ENCODE results near the genes CAMKK2, IL31, ZCCHC8 and RSRC2.

- PRO-cap: bidirectional peak, plus-strand start at chr12:121296978, minus-strand start at chr12:121296671
Observed at GRCh38 chr12:121296117-121296789, at the start of gene CAMKK2. Gene CAMKK2 (minus strand): TSS chr12:121296709.

DNA sequence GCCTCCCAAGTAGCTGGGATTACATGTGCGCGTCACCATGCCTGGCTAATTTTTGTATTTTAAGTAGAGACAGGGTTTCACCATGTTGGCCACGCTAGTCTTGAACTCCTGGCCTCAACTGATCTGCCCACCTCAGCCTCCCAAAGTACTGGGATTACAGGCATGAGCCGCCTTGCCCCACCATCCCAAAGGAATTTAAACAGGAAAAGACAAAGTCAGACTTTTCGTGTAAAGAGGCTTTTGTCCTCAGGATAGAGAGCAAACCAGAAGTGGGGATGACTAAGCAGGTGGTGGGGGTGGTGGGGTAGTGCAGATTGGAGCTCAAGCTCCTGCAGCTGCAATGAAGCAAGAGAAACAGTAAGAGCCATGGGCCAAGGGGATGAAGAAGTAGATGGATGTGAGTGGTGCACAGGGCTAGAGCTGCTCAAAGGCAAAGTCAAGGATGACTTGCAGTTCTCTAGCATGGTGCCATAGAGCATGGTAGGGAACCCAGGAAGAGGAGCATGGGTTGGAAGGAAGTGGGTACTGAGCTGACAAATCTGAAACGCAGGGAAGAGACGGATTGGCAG lies 11.6 kb upstream of the RNF34 start:
- PRO-cap: no peak

- PRO-cap: no peak
Observed at GRCh38 chr12:121443879-121444804, 44.2 kb downstream of the RNF34 start.

GRCh38 chr12:121582072-121582608 lies 1.3 kb upstream of the KDM2B start:
- PRO-cap: bidirectional peak, plus-strand start at chr12:121582378, minus-strand start at chr12:121582258

- PRO-cap: no peak
Observed at GRCh38 chr12:121638521-121638751, 31.0 kb downstream of the MORN3 start.

DNA sequence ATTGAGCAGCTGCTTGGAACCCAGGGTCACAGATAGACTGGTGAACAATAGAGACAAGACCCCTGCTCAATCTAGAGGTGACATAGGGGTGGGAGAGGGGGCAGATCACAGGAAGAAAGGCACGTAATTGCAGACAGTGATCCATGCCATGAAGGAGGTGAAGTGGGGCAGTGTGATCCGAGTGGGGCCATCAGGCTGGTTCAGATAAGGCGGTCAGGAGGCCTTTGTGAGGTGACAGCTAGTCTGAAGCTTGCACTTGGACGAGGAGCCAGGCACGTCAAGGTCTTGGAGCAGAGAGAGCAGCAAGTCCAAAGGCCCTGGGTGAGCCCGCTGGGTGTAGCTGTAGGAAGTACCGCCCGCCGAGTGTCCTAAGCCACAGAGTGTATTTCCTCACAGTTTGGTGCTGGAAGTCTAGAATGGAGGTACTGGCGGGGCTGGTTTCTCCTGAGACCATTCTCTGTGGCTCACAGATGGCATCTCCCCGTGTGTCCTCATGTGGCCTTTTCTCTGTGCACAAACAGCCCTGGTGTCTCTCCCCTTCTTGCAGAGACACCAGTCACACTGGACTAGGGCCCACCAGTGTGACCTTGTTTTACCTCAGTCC lies 23.6 kb downstream of the RHOF start:
- PRO-cap: no peak

DNA sequence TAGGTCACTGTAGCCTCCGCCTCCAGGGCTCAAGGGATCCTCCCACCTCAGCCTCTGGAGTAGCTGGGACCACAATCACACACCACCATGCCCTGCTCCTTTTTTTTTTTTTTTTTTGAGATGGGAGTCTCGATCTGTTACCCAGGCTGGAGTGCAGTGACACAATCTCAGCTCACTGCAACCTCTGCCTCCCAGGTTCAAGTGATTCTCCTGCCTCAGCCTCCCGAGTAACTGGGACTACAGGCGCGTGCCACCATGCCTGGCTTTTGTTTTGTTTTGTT lies 16.7 kb downstream of the RHOF start:
- PRO-cap: no peak

GRCh38 chr12:121816247-121816683 lies 12.5 kb downstream of the SETD1B start:
- PRO-cap: no peak

DNA sequence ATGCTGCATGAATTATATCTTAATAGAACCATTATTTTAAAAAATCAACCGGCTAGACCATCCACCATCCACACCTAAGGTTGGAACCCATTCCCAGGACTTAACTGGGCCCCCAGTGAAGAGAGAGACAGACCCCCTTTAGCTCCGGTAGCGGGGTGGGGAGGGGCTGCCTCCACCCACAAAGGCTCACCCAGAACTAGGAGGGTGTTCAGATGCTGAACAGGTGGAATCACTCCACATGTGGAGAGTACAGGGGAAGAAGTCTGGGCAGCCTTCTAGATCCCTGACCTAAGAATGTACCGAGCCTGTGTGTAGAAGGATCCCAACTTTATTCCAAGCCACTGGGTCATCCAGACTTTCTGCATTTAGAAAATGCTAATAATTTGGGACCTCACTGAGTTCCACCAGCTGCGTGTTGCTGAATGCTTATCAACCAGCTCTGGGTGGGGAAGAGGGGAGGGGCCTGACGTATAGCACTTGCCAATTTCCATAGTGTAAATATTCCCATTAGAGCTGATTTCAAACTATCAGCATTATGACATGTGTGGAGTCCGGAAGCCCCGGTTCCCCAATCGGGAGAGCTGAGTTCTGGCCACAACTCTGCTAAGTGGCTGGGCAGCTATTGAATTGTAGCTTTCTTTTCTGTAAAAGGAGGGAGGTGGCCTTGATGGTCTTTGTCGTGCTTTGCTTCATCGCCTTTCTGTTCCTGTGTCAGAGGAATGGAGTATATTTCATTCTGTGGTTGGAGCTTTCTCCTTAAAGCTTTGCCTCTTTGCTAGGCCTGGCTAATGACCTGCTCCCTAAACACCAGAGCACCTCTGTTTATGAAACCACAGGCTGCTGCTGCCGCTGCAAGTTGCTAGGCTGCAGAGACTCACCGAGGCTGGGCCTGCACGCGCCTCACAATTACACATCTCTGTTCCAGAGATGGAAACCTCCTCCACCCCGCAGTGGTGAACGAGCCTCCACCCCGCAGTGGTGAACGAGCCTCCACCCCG lies 7.9 kb upstream of the BCL7A start:
- PRO-cap: no peak

DNA sequence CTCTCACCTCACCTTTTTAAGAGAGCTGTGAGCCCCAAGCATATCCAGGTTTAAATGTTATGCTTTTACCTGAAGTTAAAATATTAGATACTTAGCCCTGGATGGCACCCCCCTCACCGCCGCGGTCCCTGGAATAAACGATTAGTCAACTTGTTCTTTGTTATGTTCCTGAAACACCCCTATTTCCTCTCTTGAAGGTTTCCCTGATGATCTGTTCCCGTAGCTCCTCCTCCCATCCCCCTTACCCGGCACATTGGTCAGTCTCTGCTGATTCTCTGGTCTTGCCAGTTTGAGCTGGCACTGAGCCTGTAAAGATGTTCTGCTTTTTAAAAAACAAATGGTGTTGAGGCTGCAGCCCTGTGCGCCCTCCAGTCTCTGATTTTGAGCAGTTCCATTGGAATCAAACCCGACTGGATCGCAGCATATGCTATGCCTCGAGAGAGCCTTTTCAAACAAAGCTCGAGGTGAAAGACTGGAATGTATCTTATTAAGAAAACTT lies 1.9 kb downstream of the MLXIP start:
- PRO-cap: bidirectional peak, plus-strand start at position 336 of the sequence, minus-strand start at position 135 of the sequence

DNA sequence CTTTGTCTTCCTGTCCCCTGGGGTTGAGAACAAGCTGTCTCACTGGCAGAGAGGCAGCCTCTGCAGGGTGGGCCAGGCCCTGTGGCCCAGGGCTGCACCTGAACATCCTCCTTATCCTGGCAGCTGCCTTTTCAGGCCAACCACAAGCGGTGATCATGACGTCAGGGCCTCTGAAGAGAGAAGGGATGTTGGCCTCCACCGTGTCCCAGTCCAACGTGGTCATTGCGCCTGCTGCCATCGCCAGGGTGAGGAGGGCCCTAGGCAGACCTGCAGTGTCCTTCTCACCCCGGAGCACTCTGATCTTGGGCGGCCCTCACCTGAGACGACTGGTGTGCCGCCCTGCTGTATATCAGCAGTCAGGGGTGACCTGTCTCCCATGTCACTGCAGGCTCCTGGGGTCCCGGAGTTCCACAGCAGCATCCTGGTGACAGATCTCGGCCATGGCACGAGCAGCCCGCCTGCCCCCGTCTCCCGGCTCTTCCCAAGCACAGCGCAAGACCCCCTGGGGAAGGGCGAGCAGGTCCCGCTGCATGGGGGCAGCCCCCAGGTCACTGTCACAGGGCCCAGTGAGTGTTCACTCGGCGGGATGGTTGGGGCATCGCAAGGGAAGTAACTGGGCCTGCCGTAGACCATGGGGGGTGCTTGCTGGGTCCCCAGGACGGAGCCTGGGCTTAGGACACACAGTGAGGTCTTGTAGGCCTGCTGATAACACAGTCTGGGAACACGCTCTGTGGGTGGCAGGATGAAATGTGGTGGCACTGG lies 38.7 kb downstream of the IL31 start:
- PRO-cap: no peak

DNA sequence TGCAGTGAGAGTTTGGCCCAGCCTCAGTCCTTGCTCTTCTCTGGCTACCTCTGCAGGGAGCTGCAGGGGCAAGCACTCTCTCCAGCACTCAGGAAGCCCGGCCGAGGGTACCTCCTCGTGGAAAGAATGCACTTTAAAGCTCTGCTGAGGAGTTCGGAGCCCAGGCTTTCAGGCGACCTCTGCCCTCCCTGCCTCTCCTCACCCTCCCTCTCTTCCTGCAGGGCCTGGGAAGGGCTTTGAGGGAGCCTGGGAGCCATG lies 31.1 kb downstream of the IL31 start:
- PRO-cap: no peak

DNA sequence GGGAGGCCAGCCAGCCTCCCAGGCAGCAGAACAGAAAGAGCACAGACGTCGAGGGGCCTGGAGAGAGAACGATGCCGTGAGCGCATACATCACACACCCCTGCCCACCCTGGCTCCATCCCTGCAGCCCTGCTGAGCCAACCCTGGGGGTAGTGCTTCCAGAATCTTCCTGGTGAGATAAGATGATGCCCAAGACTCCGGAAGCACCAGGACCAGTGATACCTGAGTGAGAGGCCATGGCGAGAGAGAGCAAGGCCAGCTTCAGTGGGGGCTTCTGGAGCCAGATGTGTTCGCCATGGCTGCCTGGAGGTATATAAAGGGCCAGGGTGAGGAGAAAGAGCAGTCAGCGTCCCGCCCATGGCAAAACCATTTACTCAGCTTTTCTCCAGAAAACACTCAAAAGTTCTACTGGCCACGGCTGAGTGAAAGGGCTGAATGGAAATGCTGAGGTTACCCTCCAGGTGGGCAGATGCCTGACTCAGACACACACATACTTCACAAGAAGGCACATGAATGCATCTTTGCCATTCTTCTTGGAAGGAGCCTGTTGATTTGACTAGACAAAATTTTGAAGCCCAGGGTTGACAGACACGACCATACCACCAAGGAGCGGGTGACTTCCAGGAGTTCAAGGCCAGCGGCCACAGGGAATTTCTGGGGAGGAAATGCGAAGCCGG lies at the start of gene IL31:
IL31 (minus strand) TSS at position 286 of the 676 bp plus-strand sequence.
- PRO-cap: no peak

DNA sequence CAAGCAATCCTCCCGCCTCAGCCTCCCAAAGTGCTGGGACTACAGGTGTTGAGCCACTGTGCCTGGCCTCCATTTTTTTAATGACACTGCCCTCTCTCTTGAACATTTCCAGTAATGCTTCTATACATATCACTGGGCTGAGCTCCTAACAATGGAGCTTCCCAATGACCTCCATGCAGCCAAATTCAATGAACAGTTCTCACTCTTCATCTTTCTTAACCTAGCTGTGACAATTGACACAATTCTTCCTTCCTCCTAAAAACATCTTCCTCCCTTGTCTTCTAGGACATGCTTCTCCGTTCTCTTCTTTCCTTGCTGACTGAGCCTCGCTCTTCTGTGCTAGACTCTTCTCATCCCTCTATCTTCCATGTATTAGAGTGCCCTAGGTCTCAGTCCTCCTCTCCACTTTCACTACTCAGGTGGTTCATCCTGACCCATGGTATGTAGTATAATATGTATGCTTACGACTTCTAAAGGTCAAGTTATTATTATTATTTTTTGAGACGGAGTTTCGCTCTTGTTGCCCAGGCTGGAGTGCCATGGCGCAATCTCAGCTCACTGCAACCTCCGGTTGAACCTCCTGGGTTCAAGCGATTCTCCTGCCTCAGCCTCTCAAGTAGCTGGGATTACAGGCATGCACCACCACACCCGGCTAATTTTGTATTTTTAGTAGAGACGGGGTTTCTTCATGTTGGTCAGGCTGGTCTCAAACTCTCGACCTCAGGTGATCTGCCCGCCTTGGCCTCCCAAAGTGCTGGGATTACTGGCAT lies 15.9 kb downstream of the ZCCHC8 start:
- PRO-cap: no peak

DNA sequence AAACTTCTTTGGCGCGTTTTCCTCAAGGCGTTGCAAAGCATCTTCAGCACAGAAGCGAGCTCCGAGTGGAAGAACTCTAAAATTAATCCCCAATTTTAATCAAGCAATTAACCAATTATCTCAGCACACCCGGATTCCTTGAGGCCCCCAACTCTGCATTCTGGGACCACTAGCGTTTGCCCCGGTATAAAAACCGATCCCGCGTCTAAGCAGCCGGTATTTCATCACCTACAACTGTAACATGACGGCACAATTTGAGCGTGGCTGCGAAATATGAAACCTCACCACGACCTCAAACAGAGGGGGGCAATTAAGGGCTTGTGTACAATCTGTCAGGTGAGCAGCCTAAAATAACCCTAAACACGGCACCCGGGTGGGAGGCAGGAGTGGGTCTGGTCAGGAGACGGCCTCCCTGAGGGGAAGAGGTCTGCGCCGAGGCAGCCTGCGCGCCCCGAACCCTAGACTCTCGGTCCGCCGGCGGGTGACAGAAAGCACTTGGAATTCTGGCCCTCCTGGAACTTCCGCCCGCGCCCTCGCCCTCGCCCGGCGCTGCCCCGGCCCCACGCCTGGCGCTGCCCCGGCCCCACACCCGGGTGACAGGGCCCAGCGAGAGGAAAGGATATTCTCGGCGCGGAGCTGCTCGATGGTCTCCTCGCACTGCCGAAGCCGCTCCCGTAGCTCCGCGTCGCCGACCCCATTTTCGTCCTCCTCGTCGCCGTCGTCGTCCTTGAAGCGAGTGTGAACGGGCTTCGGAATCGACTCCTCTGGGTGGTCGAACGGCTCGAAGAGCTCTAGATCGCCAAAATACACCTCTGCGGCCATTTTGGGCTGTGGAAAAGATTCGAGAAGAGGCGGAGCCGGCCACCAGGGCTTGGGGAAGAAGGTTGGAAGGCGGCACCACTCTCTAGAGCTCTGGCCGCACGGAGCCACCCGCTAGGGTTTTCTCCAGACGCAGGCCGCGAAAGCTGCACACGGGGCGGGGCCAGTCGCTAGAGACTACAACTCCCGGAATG lies at the start of gene ZCCHC8:
ZCCHC8 (minus strand) TSS at position 914 of the 1,013 bp plus-strand sequence.
- PRO-cap: unidirectional peak, plus-strand start at position 399 of the sequence; bidirectional peak, plus-strand start at position 900 of the sequence, minus-strand start at position 914 of the sequence

DNA sequence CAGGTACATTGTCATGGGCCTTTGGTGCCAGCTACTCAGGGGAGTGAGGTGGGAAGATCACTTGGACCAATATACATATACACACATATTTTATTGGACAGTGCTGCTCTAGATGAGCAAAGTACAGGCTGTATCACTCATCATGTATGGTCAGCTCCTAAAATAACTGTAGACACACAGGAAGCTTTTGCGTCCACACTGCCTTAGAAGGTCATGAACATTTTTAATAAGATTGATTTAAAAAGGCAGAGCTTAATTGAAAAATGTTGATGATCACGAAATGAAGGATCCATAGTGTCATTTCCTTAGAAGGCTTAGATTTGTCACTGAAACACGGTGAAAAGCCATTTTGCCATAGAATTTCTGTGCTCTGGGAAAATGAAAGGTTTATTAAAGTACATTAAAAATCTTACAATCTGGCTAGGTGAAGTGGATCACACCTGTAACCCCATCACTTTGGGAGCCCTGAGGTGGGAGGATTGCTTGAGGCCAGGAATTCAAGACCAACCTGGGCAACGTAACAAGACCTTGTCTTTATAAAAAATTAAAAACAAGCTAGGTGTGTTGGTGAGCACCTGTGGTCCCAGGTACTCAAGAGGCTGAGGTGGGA lies 2.8 kb upstream of the ZCCHC8 start:
- PRO-cap: no peak

GRCh38 chr12:122526290-122527154 lies at the start of gene RSRC2:
Gene RSRC2 (minus strand): TSS chr12:122526936.
- PRO-cap: bidirectional peak, plus-strand start at chr12:122526708, minus-strand start at chr12:122526629; bidirectional peak, plus-strand start at chr12:122527281, minus-strand start at chr12:122526936

DNA sequence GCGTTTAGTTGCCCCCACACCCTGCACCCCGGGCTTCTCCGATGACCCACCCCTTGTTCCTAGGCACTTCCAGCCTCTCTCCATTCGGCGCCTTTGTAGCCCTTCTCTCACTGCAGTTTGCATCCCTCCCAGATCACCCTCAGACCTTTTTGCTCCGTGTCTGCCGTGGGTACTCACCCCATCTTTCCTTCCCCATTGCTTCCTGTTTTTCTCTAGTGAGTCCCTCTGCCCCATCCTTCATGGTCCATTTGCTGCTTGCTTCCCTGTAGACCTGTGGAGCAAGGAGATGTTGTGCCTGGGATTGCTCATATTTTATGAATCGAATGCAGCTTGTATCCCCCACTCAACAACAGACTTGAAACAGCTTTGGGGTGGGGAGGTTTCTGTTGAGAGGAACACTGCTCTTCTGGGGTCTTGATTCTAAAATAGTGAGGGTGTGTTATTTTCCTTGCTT lies 638 bp downstream of the DENR start:
- PRO-cap: no peak

DNA sequence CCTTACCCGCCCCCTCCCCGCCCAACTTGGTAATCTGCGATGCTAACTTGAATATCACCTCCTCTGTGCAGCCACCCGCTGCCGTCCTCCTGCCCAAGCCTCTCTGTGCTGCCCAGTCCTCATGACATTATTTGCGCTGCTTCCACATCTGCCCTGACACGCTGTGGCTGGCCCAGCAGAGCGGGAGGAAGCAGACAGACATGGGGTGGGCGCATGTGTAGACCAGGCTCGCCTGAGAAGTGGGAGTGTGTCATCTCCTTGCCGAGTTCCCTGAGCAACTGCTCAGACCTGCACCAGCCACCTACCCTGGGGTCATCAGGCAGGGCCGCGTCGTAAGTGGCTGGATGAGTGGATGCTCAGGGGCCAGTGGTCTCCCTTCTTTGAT lies 5.9 kb downstream of the HIP1R start:
- PRO-cap: no peak

DNA sequence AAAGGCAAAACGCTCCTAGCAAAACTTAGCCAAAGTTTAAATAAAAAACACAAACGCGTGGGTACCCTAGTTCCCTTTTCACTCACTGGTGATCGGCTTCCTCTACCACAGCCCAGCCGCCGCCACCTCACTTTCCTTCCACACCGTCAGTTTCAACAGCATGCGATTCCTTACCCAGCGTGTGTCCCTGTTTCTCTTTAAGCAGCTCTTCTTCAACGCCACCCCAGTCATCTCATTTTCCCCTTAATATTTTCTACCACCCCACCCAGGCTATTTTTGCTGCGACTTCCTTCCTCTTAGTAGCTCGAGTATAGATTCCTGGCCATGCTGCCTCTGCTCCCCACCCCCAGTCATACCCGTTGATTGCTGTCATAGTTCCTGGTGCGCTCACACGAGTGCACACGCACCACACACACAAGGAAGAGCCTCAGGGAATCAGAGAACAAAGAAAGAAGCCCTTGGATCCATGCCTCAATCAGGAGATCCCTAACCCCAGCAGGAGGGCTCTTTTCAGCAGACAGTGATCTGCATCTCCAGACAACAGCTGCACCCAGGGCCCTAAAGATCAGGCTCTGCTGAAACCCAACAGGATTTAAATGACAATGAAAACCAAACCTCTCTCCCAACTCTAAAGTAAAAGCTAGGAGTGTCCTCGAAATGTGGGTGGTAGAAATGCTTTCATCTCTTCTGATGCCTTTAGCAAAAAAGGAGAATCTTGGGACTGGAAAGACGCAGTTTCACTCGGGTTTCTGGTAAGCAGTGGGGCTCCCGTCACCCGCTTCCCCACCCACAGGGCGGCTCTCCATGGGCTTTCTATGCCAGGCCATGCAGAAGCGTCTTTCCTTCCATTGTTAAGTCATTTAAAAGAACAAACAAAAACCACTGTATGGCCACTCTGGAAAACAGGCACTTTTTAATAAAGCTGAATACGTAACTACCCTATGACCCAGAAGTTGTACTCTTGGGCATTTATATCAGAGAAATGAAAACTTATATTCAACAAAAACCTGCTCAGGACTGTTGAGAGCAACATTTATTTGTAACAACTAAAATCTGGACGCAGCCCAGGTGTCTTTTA lies 23.8 kb downstream of the VPS37B start:
- PRO-cap: no peak

All from tibial artery (tissue), 1 donor.